ENCODE data around the gene NIPBL.

- PRO-cap: no peak
- RAMPAGE, long total RNA: no peak
These were observed 36.8 kb upstream of the SLC1A3 start for GRCh38 chr5:36569501-36570113.

DNA sequence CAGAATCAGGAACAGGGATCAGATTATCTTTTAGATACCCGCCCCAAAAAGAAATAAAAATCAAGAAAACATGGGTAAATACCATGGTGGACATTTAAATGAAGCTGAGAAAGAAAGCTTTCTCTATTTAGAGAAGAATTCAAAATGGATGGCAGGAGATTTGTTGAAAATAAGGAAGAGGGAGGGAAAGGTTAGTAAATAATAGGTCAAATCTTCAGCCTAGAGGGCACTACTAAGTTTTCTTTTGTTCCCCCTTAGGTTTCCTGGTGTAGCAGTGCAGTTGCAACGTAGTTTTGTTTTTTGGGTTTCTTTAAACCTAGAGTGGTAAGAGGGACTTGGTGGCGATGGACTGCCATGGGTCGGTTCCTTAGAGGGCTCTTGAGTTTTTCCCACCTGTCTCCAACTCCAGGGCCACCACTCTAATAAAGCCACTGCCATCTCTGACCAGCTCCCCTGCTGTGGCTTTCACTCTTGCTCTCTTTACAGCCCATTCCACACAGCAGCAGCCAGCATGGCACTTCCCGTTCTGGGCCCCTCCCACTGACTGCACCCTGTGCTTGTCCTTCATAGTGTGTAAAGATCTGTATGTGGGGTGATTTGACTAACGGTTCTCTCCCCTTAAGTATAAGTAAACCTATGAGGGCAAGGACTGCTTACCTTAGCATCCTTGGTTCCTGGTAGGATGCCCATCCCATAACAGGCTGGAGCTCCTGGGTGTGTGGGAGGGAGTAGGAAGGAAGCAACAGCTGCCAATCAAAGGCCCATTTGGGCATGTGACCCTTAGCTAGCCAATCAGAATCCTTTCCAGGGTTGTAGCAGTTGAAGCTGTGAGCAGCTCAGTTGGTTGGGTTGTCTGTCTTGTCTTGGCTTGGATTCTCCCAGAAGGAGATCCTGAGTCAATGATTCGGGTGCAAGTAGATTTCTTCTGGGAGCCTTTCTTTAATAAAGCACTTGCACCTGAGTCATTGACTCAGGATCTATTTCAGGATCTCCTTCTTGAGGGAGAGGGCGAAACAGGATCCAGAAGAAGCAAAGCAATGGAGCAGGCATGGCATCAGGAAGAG is 118.4 kb downstream of the SLC1A3 start:
- PRO-cap: bidirectional peak, plus-strand start at position 807 of the sequence, minus-strand start at position 494 of the sequence
- RAMPAGE, long total RNA: no peak

DNA sequence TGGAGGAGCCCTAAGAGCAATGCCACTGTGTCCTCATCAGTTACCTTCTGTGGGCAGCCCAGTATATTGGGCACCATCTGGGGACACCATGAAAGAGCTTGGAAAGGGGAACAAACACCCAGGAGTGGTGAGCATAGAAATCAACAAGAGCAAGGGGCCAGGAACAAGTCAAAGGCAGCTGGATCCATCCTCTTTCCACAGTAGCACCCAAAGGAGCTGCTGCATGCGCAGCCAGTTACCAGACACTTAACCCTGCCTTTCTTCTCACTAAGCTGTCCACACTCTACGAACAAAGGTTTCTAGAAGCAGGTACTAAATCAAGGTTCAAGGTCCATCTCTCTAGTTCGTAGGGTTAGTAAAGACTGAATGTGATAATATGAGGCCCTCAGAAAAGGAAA is 121.3 kb upstream of the NIPBL start:
- PRO-cap: no peak
- RAMPAGE, long total RNA: no peak

DNA sequence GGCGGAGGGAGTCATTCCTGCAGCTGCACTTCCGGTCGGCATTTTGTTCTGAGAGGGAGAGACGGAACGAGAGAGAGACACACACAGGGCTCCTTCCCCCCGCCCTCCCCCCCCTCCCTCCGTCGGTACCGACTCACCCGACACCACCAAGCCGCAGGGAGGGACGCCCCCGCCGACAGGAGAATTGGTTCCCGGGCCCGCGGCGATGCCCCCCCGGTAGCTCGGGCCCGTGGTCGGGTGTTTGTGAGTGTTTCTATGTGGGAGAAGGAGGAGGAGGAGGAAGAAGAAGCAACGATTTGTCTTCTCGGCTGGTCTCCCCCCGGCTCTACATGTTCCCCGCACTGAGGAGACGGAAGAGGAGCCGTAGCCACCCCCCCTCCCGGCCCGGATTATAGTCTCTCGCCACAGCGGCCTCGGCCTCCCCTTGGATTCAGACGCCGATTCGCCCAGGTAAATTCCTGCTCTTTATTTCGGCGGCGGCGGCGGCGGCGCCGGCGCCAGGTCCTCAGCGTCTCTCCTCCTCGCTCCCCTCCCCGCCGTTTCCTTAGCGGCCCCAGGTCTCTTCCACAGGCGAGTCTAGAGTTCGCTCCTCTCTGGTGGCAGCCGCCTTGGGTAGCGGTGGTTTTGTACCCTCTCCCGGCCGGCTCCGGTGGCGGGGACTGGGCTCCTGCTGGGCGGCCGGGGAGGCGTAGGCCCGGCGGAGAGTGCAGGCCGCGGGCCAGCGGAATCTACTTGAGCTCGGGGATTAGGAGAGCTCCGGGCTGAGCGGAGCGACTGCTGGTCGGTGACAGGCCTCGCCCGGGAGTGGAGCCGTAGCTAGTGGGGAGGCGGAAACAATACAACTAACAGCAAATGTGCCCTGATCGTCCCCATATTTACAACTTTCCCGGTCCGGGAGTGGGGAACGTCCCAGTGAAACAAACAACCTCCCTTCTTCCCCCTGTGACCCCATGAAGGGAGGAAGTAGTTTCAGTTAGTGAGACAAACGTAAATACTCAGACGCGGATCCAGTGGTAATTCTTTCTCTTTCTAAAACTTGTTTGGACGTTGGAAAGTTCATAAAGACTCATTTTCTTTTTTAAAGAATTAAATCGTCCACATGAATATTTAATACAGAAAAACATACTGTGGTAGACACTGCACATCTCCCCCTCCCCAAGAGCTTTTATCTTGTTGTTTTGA is at the start of gene NIPBL:
Gene NIPBL (plus strand): TSS at position 41 of the 1,182 bp plus-strand sequence.
- PRO-cap: bidirectional peak, plus-strand start at position 51 of the sequence, minus-strand start outside the sequence; bidirectional peak, plus-strand start at position 149 of the sequence, minus-strand start at position 107 of the sequence
- RAMPAGE, long total RNA: no peak

GRCh38 chr5:36911566-36912146 is 35.1 kb downstream of the NIPBL start:
- PRO-cap: no peak
- RAMPAGE, long total RNA: no peak

DNA sequence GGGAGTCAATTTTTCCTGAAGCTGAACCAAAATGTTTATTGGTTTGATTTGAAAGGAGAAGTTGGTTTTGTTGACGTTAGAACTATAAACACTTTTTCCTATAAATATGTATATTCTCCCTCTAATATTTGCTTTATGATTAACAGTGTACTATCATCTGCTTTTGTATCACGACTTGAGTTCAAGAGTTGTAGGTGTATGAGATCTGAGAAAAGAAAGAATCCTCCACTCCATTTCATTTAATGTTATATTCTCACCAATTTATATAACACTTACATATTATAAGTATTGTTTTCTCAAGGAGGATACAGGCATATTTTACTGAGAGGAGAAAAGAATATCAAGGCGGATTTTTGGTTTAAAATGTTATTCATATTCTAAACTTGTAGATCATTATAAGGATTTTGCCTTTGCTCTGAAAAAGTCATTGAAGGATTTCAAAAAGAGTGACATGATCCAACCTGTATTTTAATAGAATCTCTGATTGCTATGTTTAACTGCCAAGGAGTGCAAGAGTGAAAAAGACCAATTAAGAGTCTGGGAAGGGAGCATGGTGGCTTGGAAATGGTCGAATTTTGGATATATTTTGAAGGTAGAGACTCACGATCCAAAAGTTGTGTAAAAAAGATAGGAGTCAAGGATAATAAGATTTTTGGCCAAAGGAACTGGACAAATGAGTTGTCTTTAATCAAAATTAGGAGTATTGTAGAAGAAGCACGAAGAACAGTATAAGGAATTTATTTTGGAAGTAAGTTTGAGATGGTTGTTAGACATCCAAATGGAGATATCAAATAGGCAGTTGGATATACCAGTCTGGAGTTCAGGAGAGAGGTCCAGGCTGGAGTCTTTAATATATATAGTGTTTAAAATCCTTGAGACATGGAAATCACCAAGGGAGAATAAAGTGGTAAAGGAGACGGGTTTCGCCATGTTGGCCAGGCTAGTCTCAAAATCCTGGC is 50.7 kb downstream of the NIPBL start:
- PRO-cap: no peak
- RAMPAGE, long total RNA: no peak

DNA sequence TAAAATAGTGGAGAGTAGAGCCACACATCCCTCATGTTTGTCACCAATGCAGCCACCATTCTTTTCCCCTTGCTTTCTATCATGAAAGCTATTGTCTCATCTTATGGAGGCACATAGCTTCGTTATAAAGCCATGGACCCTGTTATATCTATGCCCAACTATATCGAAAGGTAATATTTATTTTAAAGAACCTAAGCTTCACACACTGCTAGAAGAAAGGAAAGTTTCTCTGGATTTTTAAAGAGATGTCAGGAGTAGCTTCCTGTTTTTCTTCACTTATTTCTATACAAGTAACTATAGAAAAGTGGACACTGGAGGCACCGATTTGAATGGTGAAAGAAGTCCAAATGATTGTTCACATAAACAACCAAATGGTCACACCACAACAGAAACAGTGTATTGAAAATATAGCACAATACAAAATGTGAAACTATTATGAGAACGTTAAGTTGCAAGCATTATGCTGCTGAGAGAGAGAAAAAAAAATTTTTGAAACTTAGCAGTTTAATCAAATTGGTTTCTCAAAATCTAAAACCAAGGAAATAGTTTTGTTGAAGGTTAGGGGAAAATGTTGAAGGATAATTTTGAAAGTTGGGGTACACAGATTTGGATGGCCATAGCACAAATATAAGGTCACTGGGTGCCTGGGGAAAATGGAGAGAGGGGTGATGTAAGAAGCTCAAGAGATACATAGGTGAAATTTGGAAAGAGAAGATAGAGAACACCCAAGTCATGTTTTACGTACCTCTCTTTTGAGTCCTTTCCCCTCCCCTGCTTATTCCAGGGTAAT is 121.0 kb downstream of the NIPBL start:
- PRO-cap: no peak
- RAMPAGE, long total RNA: no peak

- PRO-cap: no peak
- RAMPAGE, long total RNA: no peak
These were observed 144.6 kb downstream of the WDR70 start for GRCh38 chr5:37523630-37524213.

DNA sequence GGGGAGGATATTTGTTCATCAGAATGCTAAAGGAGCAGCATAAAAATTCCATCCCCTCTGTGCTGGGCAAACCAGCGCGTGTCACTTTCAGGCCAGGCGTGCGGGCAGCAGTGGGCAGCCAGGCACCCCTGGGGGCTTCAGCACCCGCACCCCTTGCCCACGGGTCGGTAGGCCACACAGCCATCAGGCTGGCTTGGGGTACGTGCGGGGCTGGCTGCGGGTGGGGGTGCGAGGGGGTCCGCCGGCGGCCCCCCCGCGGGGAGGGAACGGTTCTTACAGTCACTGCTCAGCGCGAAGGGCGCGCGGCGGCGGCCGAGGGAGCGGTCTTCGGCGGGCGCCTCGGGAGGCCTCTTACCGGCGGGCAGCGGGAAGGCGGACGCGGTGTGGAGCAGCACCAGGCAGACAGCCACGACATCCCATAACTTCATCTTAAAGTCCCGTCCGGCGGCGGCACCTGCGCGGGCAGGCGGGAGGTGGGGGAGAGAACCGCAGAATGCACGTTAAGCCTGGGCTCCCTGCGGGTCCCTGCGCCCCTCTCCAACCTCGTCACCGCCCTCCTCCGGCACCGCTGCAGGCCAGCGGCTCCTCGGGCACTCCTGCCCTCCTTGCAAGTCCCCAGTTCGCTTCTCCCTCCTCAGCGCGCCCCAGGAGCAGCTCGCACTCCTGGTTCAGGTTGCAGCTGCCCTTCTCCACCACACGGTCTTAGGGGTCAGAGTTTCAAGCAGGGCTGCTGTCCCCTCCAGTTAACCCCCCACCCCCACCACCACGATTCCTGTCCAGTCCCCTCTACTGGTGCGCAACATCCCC is 5.3 kb downstream of the GDNF start:
- PRO-cap: no peak
- RAMPAGE, long total RNA: no peak

DNA sequence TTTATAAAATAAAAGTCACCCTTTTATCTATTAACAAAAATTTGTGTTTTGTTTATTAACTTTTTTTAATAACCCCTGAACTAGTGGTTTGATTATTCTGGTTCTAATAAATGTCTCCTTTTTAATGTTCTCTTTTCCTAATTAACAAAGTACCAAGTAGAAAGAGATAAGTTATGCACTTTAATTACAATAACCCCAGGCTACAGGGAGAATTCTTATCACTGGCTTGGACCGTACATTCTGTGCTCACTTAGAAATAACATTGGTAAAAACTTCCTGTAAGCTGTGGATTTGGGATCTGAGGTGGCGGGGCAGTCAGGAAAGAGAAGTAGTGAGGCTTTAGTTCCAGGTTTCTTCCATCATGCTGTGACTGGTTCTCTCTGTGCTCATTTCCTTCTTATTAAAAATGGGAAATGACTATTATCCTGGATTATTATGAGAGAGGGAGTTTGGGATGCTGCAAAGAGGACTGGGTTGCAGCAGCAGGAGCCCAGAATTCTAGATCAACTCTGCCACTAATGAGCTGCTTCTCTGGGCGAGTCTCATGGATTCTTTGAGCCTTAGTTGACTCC is 142.0 kb downstream of the EGFLAM start:
- PRO-cap: no peak
- RAMPAGE, long total RNA: no peak

DNA sequence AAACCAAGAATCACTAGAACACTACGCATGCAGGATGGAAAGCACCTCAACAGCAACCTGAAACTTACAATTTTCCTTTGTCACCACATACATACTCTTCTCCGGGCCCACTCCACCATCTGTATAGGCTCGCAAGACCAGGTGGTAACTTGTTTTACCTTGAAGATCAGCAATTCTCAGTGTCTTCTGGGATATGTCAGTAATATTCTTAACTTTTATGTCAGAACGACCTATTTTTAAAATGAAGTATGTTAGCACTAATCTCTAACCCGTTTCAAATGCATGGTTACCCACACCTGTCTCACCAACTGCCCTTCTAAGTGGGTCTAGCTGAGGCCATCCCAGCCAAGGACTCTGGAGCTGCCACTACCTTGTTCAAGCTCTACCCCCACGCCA is 70.7 kb downstream of the LIFR start:
- PRO-cap: no peak
- RAMPAGE, long total RNA: no peak

DNA sequence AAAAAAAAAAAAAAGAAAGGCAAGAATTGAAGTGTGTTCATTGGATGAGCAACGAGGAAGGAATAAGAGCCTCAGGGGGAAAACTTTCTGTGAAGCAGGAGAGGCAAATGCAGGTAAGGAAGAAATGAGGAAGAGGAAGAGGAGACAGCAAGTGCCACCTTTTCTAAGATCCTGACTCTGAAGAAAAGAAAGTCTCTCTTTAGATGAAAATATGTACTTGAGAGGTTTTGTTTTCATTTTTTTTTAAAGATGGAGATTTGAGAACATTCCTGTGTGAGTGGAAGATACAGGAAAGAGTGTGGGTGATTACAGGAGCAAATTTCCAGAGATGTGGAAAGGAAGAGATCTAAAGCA is 93.7 kb upstream of the LIFR start:
- PRO-cap: no peak
- RAMPAGE, long total RNA: no peak

DNA sequence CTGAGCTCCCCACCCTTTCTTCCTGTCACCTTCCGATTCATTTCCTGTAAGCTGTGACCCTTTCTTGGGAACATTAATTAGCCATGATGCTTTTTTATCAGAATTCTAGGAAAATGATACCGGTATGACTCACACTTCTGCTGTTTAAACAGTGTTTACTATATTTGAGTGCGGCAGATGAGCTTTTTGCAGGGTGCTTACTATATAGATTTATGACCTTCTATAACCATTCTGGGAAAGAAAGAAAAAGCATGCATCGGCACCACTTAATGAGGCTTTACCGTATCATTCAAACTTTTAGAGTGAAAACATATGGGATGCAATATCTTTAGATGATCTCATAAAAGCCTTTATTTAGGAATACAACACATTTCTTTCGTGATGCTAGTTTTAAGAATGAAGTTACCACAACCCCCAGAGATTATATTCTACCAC is 38.1 kb upstream of the OSMR start:
- PRO-cap: no peak
- RAMPAGE, long total RNA: no peak

DNA sequence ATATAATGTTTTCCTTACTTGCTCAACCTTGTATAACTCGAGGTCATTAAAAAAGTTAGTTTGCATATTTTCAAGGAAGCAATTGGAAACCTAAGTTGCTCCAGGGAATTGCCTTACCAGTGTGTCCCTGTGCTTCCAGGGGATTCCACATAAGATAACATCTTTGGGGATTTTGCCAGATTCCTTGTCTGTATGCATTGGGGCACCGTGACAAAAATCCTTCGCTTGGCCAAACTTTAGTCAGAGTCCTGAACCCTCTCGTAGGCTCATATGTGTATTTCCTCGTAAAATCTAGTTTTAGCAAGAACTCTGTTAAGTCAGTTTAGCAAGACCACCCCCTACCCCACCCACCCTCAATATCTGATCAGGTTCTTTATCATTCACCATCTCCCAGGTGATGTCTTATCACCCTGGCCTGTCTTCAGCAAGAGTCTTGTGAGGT is 14.6 kb upstream of the OSMR start:
- PRO-cap: no peak
- RAMPAGE, long total RNA: no peak

DNA sequence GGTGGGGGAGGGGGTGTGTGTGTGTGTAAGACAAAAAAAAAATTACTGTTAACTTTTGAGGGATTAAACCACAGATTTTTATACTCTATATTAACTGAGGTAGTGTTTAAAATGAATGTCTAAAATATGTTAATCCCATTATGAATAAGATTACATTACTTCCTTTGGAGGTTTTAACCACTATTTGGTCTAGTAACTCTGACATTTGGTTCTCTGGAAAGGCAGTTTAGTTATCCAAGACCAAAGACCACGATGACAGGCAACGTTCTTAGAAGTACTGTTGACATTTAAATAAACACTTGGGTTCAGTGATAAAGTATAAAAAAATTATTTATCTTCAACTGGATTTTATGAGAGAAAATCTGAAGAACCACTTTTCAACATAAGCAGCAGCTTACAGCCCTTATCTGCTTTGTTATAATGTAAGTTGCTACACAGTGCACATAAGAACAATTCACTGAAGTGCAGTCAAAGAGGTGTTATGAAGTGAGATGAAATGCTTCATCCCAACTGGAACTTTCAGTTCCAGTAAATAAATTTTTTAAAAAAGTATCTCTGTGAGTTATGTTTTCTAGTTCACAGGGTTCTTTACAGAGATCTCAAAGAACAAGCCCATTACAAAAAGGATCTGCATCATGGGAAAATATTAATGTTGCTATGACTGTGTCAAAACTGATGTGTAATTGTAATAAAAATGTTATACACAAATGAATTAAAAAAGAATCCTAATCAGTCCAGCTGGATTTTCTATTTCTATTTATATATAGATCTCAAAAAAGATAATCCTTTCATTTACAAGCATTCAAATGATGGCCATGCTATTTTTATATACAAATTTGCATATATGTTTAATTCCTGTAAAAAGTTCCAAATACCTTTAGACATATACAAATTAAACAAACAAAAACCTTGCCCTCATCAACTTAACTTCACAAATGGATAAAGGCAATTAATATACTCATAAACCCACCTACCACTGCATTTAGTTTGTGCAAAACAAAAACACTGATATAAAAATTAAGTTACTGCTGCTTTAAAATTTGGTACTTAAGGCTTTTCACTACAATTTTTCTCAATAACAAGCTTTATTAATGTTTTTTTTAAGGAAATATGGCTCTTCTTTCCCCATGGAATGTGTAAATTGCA is 94.8 kb downstream of the OSMR start:
- PRO-cap: no peak
- RAMPAGE, long total RNA: no peak

- PRO-cap: no peak
- RAMPAGE, long total RNA: no peak
These were observed 5.2 kb downstream of the RICTOR start for GRCh38 chr5:39068809-39069515.

DNA sequence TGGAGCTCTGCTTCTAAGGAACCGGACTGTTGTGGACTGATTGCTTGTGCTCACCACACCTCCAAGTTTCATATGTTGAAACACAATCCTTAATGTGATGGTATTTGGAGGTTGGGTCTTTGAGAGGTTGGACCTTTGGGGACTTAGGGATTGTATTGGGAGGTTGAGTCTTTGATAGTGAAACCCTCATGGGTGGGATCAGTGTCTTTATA is 25.0 kb upstream of the RICTOR start:
- PRO-cap: no peak
- RAMPAGE, long total RNA: no peak

- PRO-cap: no peak
- RAMPAGE, long total RNA: no peak
These were observed 18.6 kb upstream of the C9 start for GRCh38 chr5:39382898-39383359.

DNA sequence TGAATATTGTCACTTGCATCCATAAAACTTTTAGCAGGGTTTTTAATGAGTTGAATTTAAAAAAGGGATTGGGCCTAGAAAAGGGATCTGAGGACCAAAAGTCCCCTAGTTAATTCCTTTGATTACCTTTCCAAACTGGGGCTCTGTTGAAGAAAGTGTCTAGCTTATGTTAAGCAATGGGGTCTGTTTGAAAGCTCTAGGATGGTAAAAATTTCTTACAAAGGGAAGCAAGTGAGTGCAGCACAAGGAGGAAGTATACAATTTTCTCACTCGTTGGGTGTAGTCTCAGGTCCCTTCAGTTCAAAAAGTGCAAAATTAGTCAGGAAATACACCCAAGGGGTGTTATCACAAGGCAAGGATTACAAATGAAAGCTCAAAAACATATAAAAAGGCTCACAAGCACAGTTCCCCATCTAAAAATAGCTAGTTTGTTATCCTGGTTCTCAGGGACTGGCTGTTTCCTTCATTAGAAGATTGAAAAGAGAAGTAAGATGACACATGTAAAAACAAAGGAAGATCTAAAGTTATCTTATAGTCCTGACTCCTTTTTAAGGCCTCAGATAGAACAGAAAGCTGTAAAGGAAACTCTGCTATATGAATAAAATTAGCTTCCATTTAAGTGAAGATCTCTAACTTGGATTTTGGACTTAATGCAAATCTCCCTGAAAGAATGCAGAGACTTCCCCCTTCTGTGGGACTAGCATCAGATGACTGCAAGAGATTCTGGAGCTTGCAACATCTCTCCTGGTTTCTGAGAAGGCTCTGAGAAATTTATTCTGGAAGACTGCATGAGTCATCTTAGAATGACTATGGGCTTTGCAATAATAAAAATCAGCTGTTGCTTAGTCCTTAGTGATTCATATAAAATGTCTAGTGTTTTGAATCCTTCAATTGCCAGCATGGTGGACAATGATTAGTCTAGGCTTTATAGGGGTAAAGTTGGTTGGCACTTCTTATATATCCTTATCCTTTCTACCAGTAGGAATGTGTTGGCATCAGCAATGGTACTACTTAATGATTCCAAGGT is 25.5 kb downstream of the DAB2 start:
- PRO-cap: bidirectional peak, plus-strand start at position 469 of the sequence, minus-strand start at position 309 of the sequence
- RAMPAGE, long total RNA: no peak

DNA sequence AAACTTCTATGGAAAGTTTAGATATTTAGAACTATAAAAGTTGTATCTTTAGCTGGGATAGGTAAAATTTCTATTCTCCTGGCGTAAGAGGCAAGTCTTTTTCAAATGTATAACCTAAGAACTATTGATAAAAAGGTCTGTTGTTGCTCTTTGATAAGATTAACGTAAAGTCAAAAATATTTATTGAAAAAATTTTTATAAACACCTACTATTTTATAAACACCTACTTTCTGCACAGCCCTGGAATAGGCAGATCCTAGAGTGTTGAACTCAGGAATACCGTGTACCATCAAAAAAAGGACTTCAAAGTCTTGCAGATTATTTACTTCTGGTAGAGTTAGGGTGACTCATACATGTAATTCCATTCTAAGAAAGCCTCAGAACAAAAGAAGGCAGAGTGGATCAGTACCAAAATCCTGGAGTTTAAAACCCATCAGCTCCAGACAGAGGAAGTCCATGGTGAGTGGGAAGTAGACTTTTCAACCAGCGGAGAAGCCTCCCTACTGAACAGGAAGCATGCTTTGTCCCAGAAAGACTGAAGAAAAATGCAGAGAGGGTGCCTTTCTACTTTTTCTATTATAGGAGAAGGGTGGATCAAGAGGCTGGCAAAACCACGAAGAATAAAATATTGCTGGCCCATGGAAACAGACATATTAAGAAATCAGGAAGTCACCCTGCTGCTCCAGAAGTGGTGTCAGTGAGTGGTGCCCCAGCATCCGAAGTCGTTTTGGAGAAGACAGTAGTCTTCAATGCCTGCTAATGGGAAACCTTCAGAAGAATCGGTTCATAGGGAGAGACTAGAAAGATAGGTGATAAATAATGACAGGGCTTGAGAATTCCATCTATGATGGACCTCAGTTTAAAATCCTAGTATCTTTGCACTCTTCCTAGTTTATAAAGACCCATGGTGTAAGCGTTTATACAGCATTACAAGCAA is 45.1 kb upstream of the DAB2 start:
- PRO-cap: no peak
- RAMPAGE, long total RNA: no peak